Aorta (tissue), 1 donor: ENCODE results near the genes PCDHGA6, PCDHGA12 and GNPDA1.

DNA sequence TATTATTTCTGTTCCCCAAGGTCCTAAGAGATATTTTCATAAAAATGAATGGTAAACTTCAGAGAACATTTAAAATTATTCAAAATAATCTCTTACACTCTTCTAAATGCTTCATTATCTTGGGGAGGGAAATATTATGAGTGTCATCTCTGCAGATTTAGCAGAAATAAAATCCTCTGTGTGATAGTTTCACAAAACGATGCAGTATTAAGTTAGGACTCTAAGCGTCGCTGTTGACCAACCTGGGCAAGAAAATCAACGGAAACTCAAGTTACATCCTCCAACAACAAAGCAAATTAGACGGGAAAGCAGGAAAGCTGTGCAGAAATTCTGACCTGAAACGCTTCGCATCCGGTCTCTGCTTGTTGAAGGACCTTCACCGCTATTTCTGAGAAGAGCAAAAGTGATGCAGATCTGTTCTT is at the start of gene PCDHGA6:
Gene PCDHGA6, plus strand, starts transcription at position 269 of the 422 bp plus-strand sequence.
- PRO-cap, result no peak

- PRO-cap, result no peak
These were observed at the start of gene PCDHGA12 for GRCh38 chr5:141430377-141431114. TSS of gene PCDHGA12 (plus strand) at chr5:141430507.

DNA sequence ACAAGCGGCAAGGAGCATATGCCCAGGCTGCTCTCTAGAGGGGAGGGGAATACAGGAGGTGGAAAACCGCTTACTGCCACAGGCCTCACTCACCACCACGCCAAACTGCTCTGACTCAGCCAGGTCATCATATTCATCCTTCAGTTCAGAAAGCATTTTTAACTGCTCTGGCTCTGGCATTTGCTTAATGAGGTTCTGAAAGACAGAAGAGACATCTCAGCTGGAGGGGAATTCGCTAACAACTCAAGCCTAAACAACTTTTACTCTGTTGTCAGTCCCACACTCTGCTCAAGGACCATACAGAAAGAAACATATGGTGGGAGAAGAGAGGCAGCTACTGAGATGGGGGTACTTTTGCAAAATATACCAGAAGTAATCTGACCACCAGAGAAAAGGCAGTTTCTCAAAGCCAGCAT is 40.2 kb downstream of the PCDHGC5 start:
- PRO-cap, result no peak

DNA sequence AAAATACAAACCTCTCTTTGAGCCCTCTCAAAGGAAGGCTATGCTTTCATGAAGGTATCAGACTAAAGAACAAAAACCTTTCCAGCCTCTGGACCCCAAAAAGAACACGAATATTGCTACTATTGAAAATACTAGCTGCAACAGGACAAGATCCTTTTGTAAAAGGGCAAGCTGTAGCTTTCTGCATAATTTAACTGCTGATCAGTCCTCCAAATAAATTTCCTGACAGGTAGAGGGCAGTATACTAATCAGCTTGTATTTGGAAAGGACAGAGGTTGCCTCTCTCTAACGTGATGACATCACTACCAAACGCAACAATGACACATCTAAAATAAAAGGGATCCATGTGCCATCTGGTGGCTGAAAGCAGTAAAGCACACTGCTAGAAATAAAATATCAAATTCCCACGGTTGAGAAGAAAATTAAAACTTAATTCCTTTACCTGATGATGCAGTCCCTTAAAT is 54.7 kb downstream of the DIAPH1 start:
- PRO-cap, result no peak

GRCh38 chr5:141589982-141590522 is 28.7 kb downstream of the DIAPH1 start:
- PRO-cap, result no peak

DNA sequence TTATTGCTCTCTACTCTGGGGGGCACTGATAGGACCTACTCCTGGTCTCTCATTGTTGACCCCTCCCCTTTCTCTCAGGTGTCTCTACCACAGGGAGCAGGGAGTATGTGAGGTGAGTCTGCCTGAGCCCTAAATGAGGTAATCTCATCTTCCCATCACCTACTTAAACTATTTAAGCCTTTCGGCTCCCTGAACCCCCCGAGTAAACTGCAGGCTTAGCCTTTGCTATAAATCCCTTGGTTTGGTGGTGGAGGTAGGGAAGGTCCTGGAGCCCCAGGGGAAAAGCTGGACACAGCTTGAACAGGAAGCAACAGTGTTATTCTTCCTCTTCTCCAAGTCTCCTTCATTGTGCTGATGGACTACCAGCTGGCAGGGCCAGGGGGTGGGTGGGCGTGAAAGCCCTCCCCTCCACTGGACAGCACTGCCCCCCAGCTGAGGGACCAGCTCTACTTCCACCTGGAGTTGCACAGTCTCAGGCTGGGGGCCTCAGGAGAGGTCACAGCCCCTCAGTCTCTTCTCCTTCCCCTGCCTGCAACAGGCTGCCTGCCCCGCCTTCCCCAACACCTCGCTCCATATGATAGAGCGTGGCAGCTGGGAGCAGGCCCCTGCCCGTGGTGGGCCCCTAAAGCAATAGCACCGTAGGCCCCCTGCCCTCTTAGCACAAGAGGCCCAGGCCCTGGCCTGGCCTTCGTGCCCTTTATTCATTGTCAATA is 3.7 kb downstream of the RELL2 start:
- PRO-cap, result no peak

- PRO-cap, result no peak
These were observed 5.6 kb downstream of the FCHSD1 start for GRCh38 chr5:141645641-141646073.

DNA sequence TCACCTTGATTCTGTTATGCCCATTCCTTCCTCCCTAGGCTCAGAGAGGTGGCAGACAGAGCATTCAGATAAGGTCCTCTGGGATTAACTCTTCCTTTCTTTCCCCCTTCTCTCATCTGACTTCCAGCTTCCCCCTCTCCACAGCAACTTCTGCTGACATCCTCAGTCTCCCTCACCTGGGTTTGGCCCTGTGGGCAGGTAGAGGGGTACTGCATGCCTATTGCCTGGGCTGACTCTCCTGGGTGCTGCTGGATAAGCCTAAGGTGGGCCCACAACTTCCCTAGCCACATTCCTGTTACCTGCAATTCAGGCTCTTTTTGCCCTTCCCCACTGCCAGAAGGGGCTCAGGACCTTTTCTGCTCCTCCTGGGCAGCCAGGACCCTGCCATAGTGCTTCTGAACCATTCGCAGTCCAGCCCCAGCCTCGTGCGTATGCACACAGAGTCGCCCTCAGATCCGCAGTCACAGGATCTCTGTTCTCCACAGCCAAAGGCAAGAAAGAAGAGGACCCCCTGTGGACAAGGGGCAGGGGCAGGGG is 83.0 kb downstream of the PCDH1 start:
- PRO-cap, result no peak

GRCh38 chr5:141835921-141836672 is 42.1 kb downstream of the PCDH1 start:
- PRO-cap, result no peak

GRCh38 chr5:141846058-141846436 is 32.2 kb downstream of the PCDH1 start:
- PRO-cap, result no peak

GRCh38 chr5:141869511-141870145 is 8.6 kb downstream of the PCDH1 start:
- PRO-cap, result no peak

DNA sequence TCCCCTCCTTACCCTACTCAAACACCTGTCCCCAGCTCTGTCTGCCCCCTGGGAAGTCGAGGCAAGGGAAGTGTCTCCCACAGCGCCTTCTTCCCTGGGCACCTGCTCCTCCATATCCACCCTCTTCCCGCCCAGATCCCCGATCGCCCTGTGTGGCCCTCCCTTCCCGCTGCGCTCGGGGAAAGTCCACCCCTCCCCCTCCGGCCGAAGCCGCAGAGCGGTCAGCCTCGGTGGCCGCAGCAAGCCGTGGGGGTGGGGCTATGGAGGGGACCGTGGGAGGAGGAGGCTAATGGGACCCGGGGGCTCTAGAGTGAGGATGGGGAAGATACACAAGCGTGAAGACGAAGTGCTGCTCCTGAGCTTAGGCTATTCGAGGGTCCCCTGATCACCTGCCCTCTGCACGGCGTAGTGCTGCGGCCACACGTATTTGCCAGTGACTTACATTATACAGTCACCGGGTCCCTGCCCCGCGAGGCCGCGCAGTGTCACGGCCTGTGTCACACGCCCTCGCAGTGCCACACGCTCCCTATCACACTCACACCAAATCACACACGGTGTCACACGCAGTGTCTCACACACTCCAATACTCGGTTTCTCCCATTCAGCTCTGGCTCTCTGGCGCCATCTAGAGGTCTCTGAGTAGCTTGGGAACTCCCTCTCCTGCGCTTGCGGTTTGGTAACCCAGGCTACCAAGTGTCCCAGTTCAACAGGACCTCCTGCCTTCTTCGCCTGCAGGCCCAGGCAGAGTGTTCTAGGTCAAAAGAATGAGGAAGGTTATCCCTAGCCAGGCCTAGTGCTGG is 720 bp upstream of the PCDH1 start:
- PRO-cap, result no peak

DNA sequence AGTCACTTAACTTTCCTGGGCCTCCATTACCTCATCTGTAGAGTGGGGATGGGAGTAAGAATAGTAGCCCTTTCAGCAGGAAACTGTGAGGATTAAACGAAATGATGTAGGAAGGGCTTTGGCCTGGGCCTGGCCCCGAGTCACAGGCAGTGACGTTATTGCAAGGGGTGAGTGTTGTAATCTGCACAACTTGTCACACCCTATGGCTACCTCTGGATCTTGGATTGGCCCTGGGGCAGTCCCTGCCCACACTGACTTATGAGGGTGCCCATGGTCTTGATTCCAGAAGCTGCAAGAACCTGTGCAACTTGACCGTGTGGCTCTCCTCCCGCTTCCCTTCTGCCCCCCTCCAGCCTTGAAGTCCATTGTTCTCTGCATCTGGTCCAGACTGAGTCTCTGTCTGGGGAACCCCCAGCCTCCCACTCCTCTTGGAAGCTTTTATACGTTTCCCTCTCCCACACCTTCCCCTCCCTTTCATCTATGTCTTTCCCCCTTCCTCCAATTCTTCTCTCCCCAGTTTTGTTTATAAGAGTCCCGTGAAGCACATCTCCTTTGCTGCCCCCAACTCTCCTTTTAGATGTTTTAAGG is 818 bp upstream of the PCDH12 start:
- PRO-cap, result no peak

DNA sequence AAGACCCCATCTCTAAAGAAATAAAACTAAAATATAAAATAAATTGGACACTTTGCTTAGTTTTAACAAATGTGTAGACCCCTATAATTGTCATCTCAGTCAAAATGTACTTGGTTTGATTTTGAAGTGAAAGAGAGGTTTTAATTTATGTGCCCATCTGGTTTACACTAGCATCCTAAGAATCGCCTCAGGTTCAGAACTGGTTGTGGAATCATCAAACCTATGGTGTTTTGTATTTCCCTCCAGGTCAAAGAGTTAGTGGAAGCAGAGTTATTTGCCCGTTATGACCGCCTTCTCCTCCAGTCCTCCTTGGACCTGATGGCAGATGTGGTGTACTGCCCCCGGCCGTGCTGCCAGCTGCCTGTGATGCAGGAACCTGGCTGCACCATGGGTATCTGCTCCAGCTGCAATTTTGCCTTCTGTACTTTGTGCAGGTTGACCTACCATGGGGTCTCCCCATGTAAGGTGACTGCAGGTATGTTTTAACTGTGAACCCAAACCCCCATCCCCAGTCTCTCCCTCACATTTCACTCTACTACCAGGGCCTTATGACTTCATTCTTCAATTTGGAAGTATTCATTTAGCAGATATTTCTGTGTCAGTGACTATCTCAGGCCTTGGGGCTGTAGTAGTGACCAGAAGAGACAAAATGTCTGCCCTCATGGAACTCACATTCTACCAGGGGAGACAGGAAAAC is 11.1 kb downstream of the RNF14 start:
- PRO-cap, result no peak

GRCh38 chr5:142012918-142013228 is at the start of gene GNPDA1:
TSS of gene GNPDA1 (minus strand) at chr5:142013027.
- PRO-cap, result bidirectional peak, plus-strand start at chr5:142013161, minus-strand start at chr5:142012988

DNA sequence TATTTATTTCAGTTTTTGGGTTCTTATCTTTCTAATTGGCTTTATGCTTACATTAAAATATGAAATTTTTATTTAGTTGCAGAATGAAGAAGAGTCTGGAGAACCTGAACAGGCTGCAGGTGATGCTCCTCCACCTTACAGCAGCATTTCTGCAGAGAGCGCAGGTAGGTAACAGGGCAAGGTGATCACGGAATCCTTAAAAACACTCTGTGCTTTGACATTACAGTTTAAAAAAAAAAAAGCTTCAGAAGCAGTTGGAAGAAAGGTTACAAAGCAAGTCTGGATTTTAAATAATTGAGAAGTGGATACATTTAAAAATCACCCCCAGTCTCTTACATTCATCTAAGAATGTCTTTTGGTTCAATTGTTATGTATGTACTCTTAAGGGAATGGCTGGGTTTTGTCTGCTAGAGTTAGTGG is 23.2 kb downstream of the NDFIP1 start:
- PRO-cap, result no peak

GRCh38 chr5:142296794-142297468 is 27.9 kb downstream of the SPRY4 start:
- PRO-cap, result no peak

DNA sequence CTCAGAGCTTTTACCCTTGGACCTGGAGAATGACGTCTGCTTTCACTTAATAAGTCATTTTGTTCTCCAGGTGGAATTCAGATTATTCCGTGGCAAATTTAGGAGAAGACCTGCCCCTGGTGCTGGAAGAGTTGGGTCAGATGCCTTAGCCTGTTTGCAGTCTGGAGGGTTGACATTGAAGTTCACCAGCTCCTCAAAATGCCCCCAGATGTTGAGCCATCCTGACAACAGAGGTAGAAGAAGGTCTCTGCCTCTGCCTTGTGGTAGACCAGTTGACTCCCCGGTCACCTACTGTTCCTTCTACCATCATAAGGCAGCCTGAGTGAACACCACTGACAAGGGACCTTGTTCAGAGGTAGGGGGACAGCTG is 176.5 kb downstream of the FGF1 start:
- PRO-cap, result no peak

GRCh38 chr5:142521615-142521930 is 164.3 kb downstream of the FGF1 start:
- PRO-cap, result no peak

- PRO-cap, result no peak
These were observed 64.9 kb downstream of the FGF1 start for GRCh38 chr5:142620890-142621497.